GM23248 (cell line): ENCODE results near the genes PCDHA6, PCDHB8, TAF7, PCDHGA4, PCDHGA12 and NDFIP1.

GRCh38 chr5:140827682-140828776, at the start of gene PCDHA6:
Gene PCDHA6, plus strand, starts transcription at chr5:140827960.
- RAMPAGE, long total RNA: no peak

- RAMPAGE, long total RNA: no peak
Measured at GRCh38 chr5:141177449-141178261, at the start of gene PCDHB8. Gene PCDHB8, plus strand, starts transcription at chr5:141177790.

DNA sequence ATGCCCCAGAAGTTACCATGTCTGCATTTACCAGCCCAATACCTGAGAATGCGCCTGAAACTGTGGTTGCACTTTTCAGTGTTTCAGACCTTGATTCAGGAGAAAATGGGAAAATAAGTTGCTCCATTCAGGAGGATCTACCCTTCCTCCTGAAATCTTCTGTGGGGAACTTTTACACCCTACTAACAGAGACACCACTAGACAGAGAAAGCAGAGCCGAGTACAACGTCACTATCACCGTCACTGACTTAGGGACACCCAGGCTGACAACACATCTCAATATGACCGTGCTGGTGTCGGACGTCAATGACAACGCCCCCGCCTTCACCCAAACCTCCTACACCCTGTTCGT, 1.5 kb downstream of the PCDHB8 start:
- RAMPAGE, long total RNA: no peak

GRCh38 chr5:141320683-141321437, at the start of gene TAF7:
Gene TAF7, minus strand, starts transcription at chr5:141320784.
- RAMPAGE, long total RNA: no peak

DNA sequence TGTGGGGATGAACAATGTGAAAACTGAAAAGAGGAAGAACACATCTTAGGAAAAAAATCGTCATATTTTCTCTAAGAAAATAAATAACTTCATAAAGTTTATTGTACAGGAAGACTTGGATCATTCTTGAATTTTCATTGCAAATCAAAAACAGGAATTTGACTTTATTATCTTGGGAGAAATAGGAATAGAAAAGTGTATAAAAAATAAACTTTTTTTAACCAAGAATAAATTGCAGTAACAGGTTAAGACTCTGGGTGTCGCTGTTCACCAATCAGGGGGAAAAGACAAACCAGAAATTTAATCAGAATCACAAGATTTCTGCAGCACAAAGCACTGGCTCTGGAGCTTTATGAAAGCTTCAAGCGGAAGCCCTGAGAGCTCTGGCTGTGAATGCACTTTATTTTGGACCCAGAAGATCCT, at the start of gene PCDHGA4:
Gene PCDHGA4 (plus strand): TSS at position 307 of the 423 bp plus-strand sequence.
- RAMPAGE, long total RNA: no peak

- RAMPAGE, long total RNA: start-site peak on the plus strand at chr5:141430507-141430971, 34 and 27 reads in 2 replicates
Measured at GRCh38 chr5:141430377-141431114, at the start of gene PCDHGA12. Gene PCDHGA12, plus strand, starts transcription at chr5:141430507.

- RAMPAGE, long total RNA: no peak
Measured at GRCh38 chr5:141431214-141432108, 1.2 kb downstream of the PCDHGA12 start.

DNA sequence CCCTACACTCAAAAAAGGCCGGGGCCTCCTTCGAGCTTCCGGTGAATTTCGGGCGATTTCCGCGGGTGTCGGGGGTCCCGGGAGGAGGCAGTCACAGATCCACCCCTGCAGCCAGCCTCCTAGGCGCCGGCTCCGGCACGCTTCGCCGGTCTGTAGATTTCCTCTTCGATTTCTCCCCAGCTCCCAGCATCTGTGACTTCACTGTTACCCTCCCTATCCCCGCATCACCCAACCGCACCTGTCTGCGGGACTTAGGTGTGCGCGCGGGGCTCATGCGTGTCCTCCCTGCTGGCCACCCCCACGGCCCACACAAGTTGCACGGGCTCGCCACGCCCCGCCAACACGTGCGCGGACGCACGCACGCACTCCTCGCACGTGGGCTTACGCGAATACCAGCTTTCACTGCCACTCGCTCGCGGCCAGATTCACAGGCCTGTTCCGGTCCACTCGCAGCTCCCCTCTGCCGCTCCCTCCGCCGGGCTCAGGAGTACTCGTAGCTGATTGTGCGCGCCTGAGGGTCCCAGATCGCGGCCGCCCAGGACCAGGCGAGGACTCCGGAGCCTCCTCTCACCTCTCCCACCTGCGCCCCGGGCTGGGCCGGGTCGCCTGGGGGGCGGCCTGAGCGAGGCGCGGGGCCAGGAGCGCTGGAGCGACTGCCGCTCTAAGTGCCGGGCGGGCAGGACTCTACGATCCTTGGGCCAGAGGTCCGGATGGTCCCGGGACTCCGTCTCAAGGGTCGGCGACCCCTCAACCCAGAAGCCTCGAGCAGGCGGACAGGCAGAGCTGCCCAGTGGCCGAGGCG, 3.3 kb downstream of the PCDHGC5 start:
- RAMPAGE, long total RNA: no peak

DNA sequence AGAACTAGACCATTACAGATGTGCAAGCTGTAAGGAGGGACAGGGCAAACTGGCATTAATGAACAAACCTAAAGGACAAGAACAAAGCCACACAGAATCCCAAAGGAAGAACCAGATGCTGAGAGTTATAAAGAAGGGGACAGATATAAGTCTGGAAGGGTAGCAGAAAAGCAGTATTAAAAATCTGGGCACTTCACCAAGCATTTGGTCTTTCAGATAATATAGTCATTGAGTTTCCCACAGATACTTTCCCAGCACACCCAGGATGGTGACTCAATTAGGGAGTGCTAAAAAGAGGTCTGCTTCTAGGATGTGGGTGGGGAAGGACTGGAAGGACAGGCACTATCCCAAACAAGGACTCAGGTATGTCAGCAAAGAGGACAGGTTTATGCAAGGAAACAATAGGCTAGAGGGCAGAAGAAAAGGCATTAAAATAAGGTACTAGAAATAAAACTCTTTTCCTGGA, 59.4 kb downstream of the DIAPH1 start:
- RAMPAGE, long total RNA: no peak

- RAMPAGE, long total RNA: no peak
Measured at GRCh38 chr5:141636186-141636653, 429 bp downstream of the HDAC3 start.

- RAMPAGE, long total RNA: no peak
Measured at GRCh38 chr5:141645641-141646073, 5.6 kb downstream of the FCHSD1 start.

DNA sequence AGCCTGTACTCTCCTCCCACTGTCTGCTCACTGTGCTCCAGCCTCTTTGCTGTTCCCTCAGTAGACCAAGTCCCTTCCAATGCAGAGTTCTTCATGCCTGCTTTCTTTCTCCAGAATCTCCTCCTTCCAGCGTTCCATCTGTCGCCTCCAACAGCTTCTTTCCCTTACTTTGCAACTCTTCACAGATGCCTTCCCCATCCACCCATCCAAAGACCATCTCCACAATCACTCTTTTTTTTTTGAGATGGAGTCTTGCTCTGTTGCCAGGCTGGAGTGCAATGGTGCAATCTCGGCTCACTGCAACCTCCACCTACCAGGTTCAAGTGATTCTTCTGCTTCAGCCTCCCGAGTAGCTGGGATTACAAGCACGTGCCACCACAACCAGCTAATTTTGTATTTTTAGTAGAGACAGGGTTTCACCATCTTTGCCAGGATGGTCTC, 1.5 kb upstream of the FCHSD1 start:
- RAMPAGE, long total RNA: no peak

DNA sequence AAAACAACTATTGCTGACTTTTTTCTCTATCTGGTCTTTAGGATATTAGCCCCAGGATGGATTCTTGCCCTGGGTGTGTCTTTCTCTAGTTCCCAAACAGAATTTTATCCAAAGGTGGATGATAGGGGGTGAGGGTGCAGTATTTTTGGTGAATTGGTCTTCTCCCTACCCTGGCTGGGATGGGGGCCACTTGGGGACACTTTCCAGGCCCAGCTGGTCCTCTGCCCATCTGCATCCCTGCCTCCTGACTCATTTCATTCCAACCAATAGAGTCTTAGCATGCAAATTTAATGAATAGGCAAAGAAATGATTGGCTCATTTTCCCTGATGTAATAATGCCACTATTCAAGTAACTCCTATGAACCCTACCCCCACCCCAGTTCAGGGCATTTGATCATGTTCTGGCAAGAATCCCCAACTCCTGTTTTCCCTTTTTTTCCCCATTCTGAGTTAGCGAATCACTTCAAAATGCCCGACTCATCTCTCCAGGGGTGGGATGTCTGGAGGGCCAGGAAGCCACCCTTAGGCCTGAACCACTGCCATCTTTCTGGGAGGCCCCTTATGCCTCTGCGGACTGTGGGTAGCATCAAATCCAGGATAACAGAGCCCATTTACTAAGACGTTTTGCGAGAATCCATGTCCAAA, 56.8 kb downstream of the PCDH1 start:
- RAMPAGE, long total RNA: no peak

DNA sequence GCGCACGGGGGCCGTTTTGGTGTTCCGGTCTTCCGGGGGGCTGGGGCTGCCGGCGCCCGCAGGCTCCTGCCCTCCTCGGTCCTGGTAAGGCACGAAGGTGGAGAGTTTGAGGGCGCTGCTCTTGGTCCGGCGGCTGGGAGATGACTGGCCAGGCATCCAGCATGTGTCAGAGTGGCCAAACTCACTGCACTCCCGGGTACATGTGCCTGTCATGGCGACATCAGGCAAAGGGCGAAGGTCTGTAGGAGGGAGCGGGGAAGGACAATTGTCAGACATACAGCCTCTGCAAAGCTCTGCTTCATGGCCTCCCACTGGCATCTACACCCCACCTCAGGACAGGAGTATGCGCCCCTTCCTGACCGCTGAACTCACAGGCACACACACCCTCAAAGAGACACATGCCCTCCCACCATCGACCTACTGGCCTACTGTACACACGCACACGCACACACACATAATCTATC, 24.0 kb downstream of the PCDH1 start:
- RAMPAGE, long total RNA: no peak

GRCh38 chr5:141875778-141876785, 2.1 kb downstream of the PCDH1 start:
- RAMPAGE, long total RNA: no peak

DNA sequence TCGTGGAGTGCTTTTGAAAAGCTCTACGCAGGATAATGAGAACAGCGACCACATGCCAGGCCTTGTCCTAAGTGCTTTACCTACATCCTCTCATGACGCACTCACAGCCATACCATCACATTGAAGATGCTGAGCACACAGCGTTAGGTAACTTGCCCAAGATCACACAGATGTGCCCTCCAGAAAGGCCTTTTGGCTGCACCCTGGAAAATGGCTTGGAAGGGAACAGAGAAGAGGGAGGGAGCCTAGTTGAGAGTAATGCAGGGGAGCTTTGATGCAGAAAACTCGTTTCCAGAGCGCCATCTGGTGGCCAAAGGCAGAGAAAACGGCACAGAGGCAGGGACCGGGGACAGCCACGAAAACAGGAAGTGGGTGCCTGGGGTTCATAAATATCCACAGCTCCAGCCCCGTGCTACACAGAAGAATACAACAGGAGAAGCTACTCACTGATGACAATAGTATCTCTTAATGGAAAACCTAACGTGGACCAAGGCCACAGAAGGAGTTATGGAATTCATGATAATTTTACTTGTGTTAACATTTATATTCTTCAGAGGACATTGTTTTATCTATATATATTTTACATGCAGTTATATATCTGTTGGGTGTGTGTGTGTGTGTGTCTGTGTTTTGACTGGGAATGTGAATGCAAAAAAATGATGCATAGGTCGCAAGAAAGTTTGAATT, 2.7 kb upstream of the PCDH12 start:
- RAMPAGE, long total RNA: no peak

DNA sequence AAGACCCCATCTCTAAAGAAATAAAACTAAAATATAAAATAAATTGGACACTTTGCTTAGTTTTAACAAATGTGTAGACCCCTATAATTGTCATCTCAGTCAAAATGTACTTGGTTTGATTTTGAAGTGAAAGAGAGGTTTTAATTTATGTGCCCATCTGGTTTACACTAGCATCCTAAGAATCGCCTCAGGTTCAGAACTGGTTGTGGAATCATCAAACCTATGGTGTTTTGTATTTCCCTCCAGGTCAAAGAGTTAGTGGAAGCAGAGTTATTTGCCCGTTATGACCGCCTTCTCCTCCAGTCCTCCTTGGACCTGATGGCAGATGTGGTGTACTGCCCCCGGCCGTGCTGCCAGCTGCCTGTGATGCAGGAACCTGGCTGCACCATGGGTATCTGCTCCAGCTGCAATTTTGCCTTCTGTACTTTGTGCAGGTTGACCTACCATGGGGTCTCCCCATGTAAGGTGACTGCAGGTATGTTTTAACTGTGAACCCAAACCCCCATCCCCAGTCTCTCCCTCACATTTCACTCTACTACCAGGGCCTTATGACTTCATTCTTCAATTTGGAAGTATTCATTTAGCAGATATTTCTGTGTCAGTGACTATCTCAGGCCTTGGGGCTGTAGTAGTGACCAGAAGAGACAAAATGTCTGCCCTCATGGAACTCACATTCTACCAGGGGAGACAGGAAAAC, 11.1 kb downstream of the RNF14 start:
- RAMPAGE, long total RNA: no peak

DNA sequence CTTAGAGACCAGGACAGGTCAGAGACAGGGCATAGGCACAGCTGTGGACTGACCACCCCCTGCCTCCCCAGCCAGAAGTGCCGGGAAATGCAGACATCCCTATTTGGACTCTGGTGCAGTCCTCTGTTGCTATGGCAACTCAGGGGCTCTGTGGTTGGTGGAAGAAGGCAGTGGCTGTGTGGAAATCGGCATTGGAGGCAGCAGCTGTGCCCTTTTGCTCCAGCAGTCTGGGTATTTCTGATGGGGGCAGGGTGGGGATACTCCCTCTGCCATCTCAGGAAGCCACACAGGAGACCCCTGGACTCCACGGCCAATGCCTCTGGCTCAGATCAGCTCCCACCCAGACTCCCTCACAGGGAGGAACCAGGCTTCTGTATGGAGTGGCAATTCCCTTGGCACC, 43.2 kb upstream of the NDFIP1 start:
- RAMPAGE, long total RNA: no peak

GRCh38 chr5:142095099-142095390, 13.5 kb upstream of the NDFIP1 start:
- RAMPAGE, long total RNA: no peak

GRCh38 chr5:142108719-142109747, at the start of gene NDFIP1:
Gene NDFIP1, plus strand, starts transcription at chr5:142108779.
- RAMPAGE, long total RNA: no peak